Psoas muscle (tissue), 2 donors: Measurements from ENCODE around the genes PANX1 and SRSF8.

DNA sequence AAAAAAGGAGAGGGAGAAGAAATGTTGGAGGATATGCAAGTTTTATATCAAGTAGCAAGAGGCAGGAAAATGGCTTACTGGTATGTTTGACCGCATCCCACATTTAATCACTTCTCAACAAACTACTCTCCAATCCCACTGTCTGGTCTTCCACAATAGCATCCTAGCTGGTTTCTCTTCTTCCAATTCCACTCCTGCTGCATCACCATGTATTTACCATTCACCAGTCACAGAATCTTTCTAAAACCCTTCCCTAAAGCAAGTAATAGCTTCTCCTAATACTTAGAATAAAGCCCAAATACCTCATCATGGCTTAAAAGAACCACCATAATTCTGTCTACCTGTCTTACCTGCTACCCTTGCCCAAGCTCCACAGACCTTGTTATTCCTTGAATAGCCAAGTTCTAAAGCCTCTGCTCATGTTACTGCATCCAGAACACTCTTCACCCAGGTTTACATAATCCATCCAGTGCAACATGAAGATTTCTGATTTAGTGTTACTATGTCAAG lies 13.2 kb downstream of the CHORDC1 start:
- PRO-cap, 2 experiments: no peak in any of the 2 experiments

DNA sequence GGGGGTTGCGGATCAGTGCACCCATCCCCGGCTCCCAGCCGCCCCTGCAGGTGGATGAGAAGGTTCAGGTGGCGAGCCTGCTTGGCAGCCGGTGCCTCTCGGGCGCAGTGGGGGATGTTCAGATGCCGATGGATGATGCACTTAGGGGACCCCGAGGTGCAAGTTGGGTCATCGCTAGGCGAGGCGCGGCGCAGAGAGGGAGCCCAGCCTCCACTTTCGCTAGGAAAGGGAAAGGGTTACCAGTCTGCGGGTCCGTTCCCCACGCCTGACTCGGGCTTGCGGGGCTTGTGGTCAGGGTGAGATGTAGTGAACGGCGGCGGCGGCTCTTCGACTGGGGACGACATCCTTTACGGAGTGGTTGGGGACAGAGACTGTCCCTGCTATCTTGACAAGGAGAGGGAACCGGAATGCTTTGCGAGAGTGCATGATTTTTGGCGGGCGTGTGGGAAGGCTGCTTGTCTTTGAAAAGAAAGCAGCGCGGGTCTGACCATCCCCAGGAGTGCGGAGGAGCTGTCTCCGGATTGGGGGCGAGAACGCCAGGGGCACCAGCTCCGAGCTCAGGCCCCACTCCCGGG lies 950 bp downstream of the FAT3 start:
- PRO-cap, 2 experiments: no peak in any of the 2 experiments

DNA sequence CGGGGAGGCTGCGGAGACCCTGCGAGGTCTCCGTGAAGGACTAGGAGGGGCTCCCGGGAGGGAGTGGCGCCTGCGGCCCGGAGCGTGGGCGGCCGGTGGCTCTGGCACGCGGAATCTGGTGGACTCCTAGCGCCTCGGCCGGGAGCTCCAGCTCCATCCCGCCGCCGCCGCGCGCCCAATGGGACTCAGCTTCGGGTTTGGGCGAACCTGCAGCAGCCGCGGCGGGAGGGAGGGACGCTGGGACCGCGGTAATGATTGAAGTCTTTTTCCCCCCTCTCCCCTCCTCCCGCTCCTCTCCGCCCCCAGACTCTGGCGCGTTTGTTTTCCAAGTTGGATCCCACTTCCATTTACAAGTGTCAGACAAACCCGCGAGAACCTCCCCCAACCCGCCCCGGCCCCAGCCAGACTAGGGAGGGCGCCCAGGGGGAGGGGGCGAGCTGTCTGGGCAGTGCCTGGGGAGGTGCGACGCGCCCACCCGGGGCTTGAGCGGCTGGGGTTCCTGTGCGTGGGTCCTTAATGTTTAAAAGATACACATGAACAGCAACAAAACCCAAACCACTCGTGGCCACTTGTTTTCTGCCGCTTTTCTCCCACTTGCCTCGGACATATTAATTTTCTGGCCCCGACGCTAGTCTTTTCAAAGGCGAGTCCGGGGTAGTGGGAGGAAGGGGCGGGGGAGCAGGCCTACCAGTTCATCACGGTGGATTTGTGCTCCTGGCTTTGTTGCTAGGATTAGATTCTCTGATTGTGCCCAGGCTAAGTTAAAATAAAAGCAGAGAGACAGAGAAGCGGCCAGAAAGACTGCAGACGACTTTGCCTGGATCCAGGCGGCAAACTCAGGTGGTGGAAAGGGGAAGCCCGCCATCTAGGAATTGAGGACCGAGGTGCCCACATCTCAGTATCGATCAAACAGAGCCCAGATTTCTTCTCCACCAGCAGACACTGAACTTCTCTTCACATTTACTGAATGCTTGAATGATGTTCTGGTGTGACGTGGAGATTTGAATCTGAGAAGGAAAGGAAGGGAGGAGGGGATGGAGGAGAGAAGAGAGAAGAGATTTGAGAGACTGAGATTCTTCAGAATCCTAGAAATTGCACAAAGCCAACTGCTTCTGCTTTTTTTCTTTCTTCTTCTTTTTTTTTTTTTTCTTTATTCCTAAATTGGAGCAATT lies 2.4 kb downstream of the FAT3 start:
- PRO-cap, 2 experiments: no peak in any of the 2 experiments

DNA sequence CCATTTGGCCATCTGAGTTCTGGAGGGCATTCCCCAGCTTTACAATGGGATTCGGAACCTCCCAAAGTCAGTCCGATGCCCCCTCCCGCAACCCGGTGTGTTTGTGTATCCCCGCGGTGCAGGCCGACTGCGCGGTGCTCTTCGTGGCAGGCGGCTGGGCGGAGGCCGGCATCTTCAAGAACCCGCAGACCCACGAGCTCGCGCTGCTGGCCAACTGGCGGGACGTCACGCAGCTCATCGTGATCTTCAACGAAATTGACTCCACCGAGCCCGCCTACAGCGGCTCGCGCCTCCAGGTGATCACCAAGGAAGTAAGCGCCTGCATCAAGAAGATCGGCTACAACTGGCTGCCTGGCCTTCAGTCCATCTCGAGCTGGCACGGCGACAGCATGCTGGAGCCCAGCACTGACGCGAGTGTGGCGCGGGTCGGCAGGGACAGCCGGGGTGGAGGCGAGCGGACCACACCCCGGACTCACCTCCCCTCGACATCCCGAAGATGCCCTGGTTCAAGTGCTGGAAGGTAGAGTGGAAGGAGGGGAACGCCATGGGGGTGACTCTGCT lies 53.9 kb upstream of the MTNR1B start:
- PRO-cap, 2 experiments: no peak in any of the 2 experiments

- PRO-cap, 2 experiments: no peak in any of the 2 experiments
Measured at GRCh38 chr11:93541737-93541952, 1.5 kb downstream of the SMCO4 start.

GRCh38 chr11:93718062-93718568 lies 23.2 kb downstream of the TAF1D start:
- PRO-cap, 2 experiments: no peak in any of the 2 experiments

DNA sequence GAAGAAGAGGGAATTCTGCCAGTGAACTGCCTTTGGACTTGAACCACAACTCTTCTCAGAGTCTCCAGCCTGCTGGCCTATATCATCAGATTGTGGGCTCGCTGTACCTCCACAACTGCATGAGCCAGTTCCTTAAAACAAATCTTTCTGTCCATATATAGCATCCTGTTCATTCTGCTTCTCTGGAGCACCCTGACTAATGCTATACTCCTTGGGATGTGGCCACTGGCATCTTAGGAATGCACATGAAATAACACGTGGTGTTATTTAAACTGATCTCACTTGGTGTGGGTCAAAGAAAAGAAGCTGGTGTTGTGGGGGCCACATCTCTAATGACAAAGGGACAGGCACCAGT lies 58.3 kb upstream of the VSTM5 start:
- PRO-cap, 2 experiments: no peak in any of the 2 experiments

DNA sequence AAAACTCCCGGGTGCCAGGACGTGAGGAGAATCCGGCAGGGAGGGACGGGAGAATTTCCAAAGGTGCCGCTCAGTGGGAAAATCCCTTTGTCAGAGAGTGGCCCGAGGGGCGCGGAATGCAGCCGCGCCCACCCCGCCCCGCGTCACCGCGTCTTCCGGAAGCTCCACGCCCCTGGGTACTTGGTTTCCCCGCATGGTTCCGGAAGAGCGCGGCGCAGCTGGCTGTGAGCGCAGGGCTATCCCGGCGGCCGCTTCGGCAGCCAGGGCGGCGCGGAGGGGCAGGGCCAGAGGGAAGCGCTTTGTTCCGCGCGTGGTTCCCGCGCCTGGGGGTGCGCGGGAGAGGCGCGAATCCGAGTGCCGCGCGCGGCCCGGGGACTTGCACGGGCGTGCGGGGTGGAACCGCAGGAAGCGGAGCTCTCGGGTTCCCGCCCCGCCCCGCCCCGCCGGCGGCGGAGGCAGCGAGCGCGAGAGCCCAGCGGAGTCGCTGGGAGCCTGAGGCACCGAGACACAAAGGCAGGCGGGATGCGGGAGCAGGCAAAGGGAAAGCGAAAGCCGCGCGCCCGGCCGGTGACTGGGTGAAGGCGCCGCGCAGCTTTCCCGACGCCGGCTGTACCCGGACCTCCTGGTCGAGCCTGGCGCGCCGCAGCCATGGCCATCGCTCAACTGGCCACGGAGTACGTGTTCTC lies at the start of gene PANX1:
TSS of gene PANX1 (plus strand) at position 177 of the 686 bp plus-strand sequence.
- PRO-cap, 2 experiments: peak in 2 of 2 experiments; most common plus-strand start position 314 of the sequence (in 2); most common minus-strand start position 118 of the sequence (in 1)

- PRO-cap, 2 experiments: no peak in any of the 2 experiments
Measured at GRCh38 chr11:94130033-94130584, 1.5 kb downstream of the PANX1 start.

DNA sequence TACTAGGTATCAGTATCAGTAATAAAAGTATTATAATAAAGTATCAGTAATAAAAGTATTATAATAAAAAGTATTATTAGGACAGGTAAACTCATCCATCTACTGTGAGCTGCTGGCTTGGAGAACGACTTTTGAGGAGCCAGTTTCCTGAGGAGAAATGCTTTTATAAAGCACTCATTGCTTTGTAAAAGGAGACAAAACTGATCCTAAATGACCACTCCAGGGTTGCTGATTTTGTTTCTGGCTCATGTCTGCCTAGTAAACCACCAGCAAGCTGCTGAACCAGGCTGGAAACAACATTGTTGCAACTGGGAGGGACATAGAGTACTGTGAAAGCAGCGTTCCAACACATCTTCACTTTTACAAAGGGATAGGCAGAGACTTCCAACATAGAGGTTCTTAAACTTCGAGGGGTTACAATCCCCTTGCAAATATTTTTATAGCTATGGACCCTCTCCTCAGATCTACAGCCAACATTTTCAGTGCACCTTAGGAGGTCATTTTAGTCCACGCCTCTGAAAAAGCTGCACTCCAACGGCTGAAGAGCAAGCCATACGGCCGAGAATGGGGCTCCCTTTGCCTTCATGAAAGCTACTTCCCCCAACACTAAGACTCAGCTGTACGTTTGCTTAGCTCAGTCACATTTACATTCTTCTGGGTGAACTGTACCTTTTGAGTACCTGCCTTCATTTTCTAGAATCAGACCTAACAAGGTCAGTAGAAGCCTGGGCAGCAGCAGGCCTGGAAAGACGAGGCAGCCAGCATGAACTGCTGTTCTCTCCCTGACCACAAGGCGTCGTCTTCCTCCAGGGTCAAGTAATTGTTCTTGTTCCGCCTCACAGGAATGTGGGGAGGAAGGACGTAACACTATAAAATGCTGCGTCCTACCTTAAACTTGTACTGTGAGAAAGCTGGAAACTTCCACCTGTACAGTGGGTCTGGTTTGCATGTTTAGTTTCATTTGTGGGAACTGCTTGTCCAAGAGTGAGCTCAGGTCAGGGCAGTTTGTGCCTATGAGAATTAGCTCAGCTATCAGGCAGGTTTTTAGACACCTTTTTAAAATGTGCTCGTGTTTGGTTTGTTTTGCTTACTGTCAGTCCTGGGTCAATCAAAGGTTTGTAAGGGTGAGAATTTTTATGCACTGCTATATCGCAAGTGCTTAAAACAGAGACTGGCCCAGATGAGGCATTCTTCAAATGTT lies 54.9 kb downstream of the PANX1 start:
- PRO-cap, 2 experiments: no peak in any of the 2 experiments

- PRO-cap, 2 experiments: no peak in any of the 2 experiments
Measured at GRCh38 chr11:94740990-94741862, 26.9 kb upstream of the AMOTL1 start.

GRCh38 chr11:94821432-94821932 lies 53.3 kb downstream of the AMOTL1 start:
- PRO-cap, 2 experiments: no peak in any of the 2 experiments

DNA sequence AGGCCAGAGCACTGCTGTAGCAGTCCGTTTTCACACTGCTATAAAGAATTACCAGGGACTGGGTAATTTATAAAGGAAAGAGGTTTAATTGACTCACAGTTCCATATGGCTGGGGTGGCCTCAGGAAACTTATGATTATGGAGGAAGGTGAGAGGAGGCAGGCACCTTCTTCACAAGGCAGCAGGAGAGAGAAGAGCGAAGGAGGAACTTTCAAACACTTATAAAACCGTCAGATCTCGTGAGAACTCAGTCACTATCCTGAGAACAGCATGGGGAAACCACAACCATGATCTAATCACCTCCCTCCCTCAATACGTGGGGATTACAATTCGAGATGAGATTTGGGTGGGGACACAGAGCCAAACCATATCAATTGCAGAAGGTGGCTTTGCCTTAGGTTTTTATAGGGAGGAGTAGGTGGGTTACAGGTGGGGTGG lies 48.0 kb downstream of the CWC15 start:
- PRO-cap, 2 experiments: no peak in any of the 2 experiments

- PRO-cap, 2 experiments: peak in 2 of 2 experiments; most common plus-strand start chr11:95067197 (in 2); most common minus-strand start chr11:95067131 (in 1)
Measured at GRCh38 chr11:95066584-95067305, at the start of gene SRSF8. SRSF8 (plus strand) TSS chr11:95066919.

DNA sequence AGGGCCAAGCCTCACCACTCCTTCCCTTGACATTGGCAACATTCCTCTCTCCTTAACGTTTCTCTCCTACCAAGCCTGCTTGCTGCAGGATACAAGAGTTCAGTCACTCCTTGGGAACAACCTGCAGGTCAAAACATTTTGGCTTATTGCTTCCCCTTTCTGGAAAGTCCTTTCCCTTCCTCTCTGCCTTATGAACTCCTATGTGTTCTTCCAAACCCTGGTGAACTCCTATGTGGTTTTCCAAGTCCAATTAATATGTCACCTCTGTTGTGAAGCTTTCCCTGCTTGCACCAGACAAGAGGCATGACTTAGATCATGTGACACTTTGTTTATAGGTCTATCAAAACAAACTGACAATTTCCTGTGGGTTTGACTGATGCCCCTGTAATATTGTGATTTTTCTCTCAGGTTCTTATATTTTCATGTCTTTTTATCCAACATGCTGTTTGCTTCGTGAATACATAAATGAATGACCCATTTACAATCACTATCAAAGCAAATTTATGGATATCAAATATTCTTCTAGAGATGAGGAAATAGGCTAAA lies 64.2 kb downstream of the ENDOD1 start:
- PRO-cap, 2 experiments: no peak in any of the 2 experiments

DNA sequence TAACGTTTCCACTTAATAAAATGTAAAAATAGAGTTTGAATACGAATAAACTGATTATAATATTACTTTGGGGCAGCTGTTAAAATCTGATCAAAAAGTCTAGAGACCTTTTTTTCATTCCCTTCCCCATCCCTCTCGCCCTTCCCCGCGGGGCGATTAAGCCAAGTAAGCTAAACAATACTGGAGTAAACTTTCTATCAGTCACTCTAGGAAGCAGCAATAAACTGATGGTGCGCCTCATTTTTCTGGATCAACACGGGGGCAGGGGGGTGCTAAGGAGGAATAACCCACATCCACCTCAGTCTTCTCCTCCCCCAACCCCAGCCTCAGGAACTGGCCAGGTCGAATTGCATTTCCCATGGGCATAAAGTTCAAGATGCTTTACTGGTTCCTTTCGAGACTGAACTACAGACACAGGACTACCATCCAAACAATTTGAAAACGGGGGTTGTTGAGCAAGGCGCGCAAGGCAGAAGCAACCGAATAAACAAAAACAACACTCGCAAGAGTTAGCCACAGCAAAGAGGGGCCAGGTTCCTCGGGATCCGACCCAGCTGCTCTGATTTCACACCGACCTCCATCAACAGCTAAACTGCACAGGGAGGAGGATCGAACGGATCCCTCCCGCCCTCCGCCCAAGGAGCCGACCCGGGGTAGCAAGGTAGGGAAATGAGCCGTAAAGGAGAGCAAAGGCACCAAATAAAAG lies 1.0 kb downstream of the SESN3 start:
- PRO-cap, 2 experiments: no peak in any of the 2 experiments

DNA sequence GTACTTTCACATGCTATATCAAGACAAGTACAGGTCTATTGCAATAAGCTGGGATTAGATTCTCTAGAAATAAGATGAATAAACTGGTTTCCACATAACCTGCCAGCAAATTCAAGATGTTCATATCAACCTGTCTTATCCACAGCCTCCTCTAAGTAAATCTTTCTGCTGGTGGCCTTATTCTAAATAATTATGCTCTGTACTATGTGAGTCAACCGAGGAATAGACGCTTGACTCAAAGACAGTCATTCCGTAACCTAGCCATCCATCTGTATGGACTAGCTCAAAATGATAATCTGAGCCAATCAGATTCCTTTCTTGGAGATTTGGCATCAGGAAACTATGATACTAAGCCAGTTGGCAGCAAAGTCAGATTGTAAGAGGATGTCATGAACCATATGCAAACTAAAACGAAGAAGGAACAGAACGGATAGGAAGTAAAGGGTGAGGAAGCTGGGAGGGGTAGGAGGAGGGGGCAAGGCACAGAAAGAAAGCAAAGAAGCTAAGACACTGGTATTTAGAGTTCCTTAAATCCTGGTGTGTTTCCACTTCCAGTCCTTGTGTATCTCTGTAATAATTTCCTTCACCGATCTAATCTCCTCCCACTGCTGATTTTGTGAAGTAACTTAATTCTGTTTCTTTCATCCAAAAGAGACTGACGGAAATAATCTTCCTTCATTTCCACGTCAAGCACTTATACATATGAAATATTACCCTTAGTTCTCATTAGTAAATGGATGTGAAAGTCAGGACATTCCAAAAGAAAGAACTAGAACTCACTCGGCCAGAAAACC lies 10.7 kb upstream of the SESN3 start:
- PRO-cap, 2 experiments: no peak in any of the 2 experiments

DNA sequence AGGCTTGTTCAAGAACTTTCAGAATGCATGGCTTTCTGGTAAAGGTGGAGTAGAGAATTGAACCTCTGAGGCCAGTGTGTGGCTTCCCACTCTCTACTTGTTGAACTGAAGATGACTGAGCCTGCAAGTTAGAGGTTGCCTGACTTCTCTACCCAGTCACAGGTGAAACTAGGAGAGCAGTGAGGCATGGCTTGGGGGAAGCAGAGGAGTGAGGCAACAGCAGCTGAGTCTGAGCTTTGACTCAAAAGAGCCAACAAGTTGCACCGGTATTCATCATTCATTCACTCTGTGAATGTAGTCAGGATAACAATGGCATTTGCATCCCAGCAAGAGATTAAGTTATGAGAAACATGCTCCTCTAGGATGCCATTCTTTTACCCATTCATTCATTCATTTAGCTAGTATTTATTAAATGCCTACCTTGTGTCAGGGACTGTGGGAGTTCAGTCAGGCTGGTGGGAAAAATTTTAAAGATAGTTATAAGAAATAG lies 256.5 kb upstream of the SESN3 start:
- PRO-cap, 2 experiments: no peak in any of the 2 experiments

GRCh38 chr11:95590424-95590839 lies 199.2 kb downstream of the FAM76B start:
- PRO-cap, 2 experiments: no peak in any of the 2 experiments

- PRO-cap, 2 experiments: peak in 1 of 2 experiments; most common plus-strand start chr11:95682877 (in 1)
Measured at GRCh38 chr11:95682693-95683025, 106.9 kb downstream of the FAM76B start.